Cardiac atrium fibroblast (primary cell): ENCODE measurements around a stretch of chr4.

DNA sequence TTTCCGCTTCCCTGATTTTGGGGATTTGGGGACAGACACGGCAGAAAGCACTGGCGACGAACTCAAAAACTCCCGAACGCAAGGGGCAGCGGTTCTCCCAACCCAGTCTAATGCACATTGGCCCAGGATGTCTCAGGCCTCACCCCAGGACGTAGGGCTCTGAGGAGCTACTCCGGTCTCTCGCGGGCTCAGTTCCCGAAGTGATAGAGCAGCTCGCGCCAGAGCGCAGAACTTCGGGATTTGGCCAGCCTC lies 792 bp downstream of the NKX3-2 start:
- RAMPAGE, long total RNA = no peak

DNA sequence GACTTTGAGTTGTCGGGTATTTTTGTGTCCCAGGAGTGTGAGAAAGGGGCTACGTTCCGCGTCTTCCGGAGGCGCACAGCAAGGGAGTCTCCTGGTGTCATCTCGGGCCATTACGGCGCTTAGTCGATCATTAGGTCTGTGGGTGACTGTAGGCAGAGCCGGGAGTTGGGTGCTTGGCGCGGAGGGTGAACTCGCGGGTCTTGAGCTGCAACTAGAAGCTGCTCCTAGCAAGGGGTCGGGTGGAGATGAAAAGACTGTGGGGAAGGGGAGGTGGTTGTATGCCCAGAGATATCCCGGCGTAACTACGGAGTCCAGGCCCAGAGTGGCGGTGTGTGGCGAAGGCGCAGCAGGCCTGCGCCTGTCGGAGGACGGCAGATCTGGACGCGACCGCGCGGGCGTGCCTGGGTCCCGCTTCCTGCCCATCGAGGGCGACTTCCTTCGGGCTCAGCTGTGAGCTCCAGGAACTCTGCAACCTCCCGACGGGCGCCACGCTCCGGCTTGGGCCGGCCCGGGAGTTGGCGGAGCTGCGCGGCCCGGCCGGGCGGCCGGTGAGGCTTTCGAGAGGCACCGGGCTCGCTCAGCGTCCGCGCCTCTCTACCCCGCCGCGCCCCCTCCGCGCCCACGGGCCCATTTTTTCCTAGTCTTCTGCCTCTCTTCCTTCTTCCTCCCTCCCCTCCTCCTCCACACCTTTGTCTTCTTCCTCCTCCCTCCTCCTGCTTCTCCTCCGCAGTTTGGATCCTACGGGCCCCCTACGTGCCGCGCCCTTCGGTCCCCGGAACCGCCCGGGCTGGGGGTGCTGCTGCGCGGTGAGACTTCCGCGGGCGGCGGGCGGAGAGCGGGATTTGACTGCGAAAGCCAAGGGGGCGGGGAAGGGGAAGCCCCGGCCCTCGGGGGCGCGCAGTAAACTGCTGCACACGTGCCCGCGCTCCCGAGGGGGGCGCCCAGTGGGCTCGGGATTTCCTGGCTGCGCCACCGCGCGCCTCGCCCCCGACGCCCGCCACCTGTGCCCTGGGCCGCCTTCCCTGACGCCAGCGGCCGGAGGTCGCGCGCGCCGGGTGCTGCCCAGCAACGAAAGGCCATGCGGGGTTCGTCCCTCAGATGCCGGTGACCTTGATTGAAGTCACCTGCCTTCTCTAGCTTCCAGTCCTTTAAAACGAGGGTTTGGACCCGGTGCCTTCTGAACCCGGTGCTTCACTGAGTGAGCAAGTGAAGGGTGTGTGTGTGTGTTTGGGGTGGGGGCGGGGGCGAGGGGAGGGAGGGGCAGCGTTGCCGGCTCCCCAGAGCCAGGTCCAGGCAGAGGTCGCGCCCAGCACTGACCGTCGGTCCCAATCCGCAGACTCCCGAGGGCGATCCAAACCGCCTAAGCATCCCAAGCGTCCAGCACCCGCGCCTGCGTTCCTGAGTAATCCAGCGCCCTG lies 3.1 kb upstream of the NKX3-2 start:
- RAMPAGE, long total RNA = no peak

- RAMPAGE, long total RNA = no peak
Observed at GRCh38 chr4:13600548-13600976, 27.0 kb downstream of the BOD1L1 start.

DNA sequence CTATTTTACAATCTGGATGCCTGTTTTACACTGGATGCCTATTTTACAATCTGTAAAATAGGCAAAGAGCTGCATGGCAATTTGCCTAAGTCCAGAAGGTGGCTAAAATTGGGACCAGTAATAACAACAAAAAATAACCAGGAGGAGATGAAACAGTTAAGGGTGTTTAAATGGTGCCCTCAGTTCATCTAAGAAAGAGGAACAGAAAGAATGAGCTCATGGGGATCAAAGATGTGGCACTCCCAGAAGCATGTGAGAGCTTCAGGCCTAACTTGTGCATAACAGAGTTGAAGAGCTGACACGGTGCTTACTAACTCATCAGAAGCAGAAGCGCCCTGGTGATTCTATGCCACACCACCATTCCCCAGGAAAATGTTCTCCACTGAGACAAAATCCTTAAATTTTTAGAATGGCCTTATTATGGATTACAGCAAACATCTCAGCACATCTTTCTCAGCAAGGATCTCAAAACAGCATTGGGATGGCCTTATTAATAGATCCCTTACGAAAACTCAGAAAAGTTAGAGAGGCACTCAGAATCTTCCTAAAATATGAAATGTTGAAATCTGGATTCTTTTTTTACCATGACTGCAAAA lies 538.1 kb upstream of the BOD1L1 start:
- RAMPAGE, long total RNA = no peak

- RAMPAGE, long total RNA = no peak
Observed at GRCh38 chr4:14178401-14178731, 550.8 kb upstream of the BOD1L1 start.

GRCh38 chr4:14824388-14824587 lies 178.0 kb upstream of the CPEB2 start:
- RAMPAGE, long total RNA = no peak

DNA sequence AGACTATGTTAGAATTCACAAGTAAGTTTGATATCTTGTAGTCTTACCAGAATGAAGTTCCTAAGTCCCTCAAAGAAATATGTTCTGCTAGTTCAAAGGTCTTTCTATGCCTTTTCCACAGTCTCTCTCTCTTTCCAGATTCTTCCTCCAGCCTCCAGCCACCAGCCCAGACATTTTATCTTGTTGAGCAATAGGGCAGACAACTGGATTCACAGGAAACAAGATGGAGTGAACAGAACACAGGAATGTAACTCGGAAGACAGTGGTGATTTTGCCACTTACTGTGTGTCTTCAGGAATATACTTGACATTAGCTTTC lies 17.1 kb upstream of the CPEB2 start:
- RAMPAGE, long total RNA = no peak

- RAMPAGE, long total RNA = no peak
Observed at GRCh38 chr4:15146054-15146412, 143.8 kb downstream of the CPEB2 start.

GRCh38 chr4:15167724-15168187 lies 165.5 kb downstream of the CPEB2 start:
- RAMPAGE, long total RNA = no peak

- RAMPAGE, long total RNA = no peak
Observed at GRCh38 chr4:15774023-15774632, 4.0 kb upstream of the CD38 start.

GRCh38 chr4:16113989-16114327 lies 30.1 kb upstream of the PROM1 start:
- RAMPAGE, long total RNA = no peak

GRCh38 chr4:16116006-16116408 lies 32.2 kb upstream of the PROM1 start:
- RAMPAGE, long total RNA = no peak

DNA sequence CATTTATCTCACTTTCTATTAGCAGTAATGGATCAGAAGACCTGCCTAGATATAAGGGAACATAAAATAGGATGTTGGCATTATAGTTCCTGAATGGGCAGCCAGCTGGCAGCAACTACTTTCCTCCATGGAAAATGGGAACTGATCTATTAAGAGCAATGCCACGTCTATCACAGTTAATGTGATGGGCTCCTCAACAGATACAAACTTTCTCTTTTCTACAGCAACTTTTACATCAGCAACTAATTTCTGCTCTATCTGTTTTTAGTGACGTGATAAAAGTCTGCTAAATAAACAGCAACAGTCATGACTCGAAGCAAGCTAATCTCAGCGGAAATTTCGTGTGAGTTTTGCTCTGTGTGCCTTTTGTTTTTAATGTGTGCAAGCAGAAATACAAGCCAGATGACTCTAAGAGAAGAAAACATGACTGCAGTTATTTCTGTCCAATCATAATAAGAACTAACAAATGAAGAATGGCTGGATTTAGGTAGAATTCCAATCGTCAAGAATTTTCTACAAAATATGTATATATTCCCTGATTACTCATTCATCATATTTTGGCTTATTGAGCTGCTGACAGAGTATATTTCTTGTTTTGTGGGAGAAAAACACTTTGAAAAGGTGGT lies 214.4 kb downstream of the LDB2 start:
- RAMPAGE, long total RNA = no peak

DNA sequence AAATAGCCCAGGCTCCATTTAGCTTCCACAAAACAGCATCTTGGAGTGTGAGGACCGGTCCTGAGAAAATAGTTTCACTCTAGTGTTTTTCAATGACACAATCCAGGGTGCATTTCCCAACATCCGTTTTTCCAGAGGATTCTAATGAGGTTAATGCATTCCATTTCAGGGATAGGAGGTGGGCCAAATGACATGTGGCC lies 229.8 kb upstream of the LDB2 start:
- RAMPAGE, long total RNA = no peak

DNA sequence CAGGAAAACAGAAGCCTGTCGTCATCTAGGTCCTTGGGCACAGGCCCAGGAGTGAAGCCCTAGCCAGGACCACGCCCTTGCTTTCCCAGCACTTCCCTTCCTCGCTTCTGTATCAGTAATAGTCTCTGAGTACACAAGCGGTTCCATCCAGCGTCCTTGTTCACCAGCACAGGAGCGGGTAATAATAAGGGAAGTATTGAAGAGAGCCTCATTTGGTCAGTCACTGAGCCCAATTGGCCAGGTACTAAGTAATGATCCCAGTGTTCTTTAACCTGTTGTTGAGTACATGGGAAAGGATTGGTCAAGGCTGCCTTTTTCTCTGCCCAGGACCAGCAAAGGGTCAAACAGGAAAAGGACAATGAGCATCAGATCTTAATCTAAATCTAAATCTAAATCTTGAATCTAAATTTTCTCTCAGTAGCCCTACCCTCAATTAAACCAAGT lies 74.3 kb downstream of the QDPR start:
- RAMPAGE, long total RNA = no peak

- RAMPAGE, long total RNA = no peak
Observed at GRCh38 chr4:17550503-17550908, 26.5 kb upstream of the LAP3 start.

GRCh38 chr4:17870177-17870690 lies 59.5 kb downstream of the NCAPG start:
- RAMPAGE, long total RNA = no peak

GRCh38 chr4:18574065-18574448 lies 552.5 kb upstream of the LCORL start:
- RAMPAGE, long total RNA = no peak

- RAMPAGE, long total RNA = no peak
Observed at GRCh38 chr4:18829096-18829469, 807.5 kb upstream of the LCORL start.

GRCh38 chr4:20253613-20254471 lies 2.1 kb downstream of the SLIT2 start:
- RAMPAGE, long total RNA = no peak